Measurements from ENCODE around the gene STX11.

- RRBS, 2 experiments, result no CpG with 5 or more reads among the region's 7 CpGs
Observed at GRCh38 chr6:139288435-139288948, 3.3 kb downstream of the TXLNB start.

DNA sequence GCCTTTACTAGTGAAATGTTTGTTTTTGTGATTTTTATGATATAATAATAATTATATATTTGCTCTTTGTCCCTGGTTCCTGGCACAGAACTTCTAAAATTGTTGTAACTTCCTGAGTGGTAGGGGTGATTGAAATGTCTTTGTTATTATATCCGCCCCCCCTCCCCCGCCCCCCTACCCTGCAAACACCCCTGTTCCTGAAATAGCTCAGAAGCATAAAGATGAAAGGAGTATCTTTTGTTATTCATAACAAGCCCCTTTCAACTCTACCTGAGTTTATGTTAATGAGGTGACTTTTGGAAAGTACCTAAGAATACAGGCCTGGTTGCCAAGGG, 979.3 kb upstream of the GJE1 start:
- RRBS, 2 experiments, result no CpG with 5 or more reads among the region's 2 CpGs

- RRBS, 2 experiments, result no CpG with 5 or more reads among the region's 5 CpGs
Observed at GRCh38 chr6:141463133-141463580, 669.6 kb upstream of the GJE1 start.

DNA sequence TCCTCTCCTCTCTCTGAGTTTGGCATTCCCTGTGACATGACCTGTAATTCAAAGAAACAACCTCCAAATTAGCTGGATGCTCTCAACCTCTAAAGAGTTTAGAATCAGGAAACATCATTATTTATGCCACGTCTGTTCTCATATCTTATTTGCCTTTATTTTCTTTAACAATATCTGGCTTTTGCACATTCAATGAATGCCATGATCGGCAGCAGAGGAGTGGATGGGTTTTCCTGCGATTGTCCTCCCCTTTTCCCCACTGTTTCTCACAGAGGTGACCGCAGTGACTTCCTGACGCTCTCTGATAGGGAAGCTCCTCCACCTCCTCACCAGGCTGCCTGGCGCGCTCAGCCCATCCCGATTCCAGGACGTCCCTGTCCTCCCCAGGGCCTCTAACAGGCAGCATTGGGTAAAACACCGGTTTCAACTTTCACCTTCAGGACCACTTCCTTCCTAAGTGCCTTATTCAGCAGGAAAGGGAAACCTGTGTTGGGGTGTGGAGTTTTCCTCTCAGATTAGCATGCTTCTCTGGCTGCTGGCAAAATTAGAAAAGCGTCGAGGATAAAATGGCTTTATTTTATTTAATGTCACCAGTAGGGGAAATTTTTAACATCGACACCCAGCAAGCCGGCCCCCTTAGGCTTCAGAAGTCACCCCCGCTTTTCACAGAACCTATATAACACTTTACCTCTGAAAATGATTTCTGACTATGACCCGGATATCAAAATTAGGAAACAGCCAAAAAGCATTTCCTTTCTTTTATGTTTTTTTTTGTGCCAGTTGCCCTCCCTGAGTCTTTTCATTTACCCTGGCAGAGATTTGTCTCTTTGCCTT, 570.5 kb upstream of the GJE1 start:
- RRBS, 2 experiments, result 6 to 18% methylated on average over 1 to 3 of the region's 16 CpGs

GRCh38 chr6:142015456-142015859, 117.3 kb upstream of the GJE1 start:
- RRBS, 2 experiments, result no CpG with 5 or more reads among the region's 2 CpGs

DNA sequence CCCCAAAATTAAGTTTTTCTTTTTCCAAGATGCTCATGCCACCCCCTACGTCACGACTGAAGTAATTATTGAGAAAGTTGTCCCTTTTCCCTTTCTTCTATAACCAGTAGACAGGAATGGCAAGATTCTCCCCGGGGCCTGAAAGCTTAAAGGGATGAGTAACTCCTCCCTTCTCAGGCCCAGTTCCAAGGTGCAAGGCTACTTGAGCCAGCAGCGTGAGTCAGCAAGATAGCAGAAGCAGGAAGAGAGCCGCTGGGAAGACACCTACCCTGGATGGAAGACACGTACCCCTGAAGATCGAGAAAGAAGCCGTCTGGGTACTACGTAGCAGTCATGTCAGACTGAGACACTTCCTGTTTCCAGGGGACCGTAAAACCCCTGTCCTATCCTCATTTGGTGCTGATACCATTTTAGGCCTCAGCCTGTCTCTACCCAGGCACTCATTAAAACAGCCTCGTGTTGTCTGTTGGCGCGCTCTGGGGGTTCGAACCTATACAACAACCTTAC, 241.0 kb downstream of the ADGRG6 start:
- RRBS, 2 experiments, result no CpG with 5 or more reads among the region's 14 CpGs

DNA sequence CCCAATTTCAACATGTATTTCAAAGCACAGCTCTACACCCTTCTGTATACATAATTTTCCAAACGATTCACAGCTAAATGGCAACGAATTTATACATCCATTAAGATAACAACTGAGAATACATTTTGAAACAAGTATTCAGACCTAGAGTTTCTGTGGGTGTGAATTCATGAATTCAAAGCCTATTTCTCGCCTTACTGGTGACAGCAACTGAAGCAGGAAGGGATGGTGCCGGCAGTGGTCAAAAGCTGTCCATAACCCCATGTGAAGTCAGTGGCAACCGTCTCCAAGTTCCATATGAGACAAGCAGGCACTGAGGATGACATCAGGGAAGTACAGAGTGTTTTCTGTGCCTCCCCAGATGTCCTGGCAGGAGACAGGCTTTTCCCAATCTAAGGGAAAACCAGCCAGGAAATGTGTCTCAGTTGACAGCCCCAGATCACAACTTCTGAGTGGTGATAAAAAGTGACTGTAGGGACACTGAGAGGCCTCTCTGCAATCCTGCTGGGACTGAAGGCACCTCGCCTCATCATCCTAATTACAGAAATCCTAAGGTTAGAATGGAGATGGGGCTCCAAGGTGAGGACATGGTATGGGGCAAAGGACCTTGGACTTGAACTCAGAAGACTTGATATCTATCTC, 66.6 kb downstream of the HIVEP2 start:
- RRBS, 2 experiments, result no CpG with 5 or more reads among the region's 6 CpGs

DNA sequence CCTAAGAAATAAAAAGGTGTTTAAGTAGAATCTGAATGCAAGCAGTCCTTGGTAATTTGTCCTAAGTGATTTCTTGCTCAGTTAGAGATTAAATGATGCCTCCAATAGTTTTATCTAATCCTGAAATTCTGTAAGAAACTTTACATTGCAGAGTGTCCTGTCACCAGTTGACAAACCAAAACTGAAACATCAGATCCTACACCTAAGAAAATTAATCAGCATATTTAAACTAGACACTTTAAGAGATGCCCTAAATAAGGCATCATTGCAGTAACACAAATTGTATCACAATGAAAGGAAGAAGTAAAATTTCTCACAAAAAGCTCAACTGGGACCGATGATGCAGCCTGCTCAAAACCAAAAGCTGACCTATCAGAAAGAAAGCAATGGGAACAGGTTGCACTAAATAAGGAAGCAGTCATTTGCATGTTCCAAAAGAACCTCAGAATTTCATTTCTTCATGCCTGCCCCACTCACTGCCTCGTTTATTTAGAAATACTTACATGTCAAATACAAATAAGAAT, 12.2 kb downstream of the HIVEP2 start:
- RRBS, 2 experiments, result no CpG with 5 or more reads among the region's 2 CpGs

- RRBS, 2 experiments, result under 1 to 6% methylated on average over 11 of the region's 93 CpGs
Observed at GRCh38 chr6:142945324-142946245, 609 bp upstream of the HIVEP2 start.

DNA sequence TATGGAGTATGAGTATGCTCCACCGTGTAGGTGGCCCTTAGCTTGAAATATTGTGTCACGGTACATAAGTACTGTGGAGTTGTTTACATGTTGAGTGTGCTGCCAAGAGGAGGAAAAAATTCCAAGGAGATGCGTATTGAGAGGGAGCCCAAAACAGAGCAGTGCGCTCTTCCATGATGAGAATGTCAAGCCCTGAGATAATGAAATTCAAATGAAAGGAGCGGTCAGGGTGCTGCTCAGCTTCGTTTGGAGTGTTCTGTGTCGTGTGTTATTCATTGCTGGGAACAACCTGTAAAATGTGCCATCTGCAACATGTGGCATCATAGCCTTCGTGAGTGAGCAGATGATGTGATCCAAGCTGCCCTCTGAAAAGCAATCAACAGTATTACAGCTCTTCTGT, 48.2 kb upstream of the PHACTR2 start:
- RRBS, 2 experiments, result no CpG with 5 or more reads among the region's 8 CpGs

GRCh38 chr6:143743215-143744083, 65.7 kb downstream of the PHACTR2 start:
- RRBS, 2 experiments, result no CpG with 5 or more reads among the region's 12 CpGs

GRCh38 chr6:143843439-143843961, 362 bp downstream of the LTV1 start:
- RRBS, 2 experiments, result 5% methylated on average over 10 of the region's 28 CpGs; no CpG with 5 or more reads in 1 of the 2 experiments

DNA sequence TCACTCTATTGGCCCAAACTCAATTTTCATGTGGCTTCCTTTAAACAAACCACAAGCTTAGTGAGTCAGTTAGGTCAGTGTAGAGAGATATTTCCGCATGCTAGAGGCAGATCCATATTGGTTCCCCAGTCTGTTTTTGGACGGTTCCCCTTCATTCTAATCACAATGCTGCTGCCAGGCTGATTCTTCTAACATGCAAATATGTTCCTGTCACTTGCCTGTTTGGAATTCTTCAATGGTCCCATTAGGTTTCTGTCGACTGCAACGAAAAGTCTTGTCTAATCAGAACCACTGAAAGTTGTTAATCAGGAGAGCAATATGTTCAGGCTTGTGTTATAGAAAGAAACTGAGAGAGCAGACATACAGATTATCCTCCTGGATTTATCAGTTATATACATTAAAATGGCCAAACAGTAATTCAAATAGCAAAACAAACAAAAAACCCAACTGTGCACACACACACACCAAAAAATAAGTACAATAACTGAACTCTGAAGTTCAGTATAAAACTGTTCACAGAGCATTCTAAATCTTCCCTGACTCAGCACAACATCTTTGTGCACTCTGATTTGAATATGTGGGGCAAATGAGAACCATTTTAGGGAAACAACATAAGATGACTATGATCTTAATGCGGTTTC, 42.0 kb downstream of the PLAGL1 start:
- RRBS, 2 experiments, result no CpG with 5 or more reads among the region's 5 CpGs

DNA sequence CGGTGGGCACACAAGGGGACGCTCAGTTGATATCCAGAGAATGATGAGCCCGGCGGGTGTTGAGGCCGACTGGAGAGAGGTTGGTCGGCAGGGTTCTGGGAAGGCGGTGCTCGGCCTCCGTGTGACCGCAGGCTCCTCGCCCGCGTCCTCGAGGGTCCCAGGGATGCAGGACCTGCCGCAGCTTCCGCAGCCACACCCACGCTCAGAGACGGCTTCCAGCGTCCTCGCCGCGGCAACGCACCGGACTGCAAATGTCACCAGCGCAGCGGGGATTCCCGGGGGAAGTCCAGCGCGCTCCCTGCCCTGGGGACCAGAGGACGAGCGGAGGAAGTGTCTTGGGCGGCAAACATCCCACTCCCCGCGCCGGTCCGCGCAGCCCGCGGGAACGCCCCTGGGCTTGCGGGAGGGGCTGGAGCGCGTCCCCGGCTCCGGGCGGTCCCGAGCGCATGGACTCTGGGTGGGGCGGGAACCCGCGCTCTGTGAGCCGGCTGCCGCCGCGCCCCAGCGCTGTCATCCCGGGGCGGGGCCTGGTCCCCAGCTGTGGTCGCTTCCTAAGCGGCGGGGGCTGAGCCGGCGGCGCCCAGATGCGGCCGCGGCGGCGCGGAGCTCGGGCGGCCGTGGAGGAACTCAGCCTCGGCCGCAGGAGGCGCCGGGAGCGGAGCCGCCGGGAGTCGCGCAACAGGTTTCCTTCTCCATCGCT, at the start of gene STX11:
Gene STX11, plus strand, starts transcription at position 583 of the 700 bp plus-strand sequence.
- RRBS, 2 experiments, result 1 to 6% methylated on average over 49 to 50 of the region's 83 CpGs

GRCh38 chr6:144152783-144153962, 2.9 kb downstream of the STX11 start:
- RRBS, 2 experiments, result no CpG with 5 or more reads among the region's 15 CpGs

- RRBS, 2 experiments, result no CpG with 5 or more reads among the region's 4 CpGs
Observed at GRCh38 chr6:144157870-144158561, 7.7 kb downstream of the STX11 start.

DNA sequence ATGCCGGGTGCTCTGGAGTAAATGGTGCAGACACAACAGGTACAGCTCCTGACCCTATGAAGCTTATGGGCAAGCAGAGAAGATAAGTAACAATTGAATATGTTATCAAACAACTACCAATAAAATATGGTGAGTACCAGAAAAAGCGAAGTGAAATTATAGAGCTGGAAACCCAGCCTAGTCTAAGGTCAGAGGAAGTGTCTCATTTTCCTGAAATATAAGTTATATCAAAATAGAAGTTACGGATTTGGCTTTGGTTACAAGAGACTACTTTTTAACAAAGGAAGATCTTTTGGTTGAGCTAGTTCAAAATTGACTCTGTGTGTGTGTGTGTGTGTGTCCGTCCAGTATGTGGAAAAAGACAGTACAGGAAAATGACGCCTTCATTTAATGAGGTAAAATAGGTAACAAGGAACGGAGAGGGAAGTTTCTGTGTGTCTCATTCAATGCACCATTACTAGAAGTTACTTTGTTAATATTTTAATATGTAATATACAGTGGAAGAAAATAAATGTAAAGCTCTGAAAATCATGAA, 8.9 kb downstream of the STX11 start:
- RRBS, 2 experiments, result no CpG with 5 or more reads among the region's 6 CpGs

- RRBS, 2 experiments, result no CpG with 5 or more reads among the region's 5 CpGs
Observed at GRCh38 chr6:144174731-144175118, 24.4 kb downstream of the STX11 start.

GRCh38 chr6:144265305-144265873, 19.7 kb upstream of the UTRN start:
- RRBS, 2 experiments, result no CpG with 5 or more reads among the region's 5 CpGs